ENCODE measurements around a stretch of chr14.

- PRO-cap: no peak
Measured at GRCh38 chr14:50099169-50099694, 17.1 kb downstream of the VCPKMT start.

- PRO-cap: no peak
Measured at GRCh38 chr14:50197730-50198284, 33.6 kb downstream of the SOS2 start.

DNA sequence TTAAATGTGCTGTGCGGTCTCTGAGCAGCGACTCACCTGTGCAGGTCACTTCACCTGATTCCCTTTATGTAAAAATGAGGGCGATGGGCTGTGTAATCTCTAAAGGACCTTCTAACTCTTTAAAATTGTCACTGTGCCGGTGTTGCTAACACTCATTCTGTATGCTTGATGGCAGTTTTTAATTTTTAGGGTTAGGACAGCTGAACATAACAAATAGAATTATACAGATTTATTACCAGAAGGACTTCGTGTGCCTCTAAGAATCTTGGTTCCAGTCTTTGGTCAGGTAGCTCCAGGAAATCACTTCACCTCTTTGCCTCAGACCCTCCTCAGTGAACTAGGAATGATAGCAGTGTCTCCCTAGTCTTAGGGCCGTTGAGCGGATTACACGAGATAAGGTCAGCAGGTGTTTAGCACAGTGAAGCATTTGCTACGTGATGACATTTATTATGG, 919 bp downstream of the DMAC2L start:
- PRO-cap: no peak

DNA sequence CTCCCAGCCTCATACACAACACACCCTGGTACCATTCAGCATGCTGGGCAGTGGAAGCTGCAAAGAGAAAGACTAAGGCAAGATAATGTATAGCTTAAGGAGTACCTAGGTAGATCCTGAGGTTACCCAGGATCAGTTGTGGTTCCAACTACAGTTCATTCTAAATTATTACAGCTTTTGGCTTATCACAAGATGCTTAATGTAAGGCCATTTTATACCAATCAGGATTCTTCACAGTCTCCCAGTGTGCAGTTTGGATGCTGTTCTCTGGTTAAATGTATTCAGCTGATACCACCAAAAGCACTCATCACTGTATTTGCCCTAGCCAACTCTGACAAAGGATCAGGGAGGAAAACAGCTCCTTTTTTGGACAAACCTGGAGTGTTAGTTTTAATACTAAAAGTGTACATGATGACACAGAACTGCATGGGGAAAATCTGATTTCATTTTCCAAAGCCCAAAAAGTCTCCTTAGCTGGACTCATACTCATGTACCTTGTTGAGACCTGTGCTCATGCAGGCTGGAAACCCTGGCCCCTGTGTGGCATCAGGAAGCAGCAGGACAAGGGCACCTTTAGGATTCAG, 19.5 kb downstream of the DMAC2L start:
- PRO-cap: no peak

- PRO-cap: no peak
Measured at GRCh38 chr14:50414930-50415433, 18.3 kb upstream of the CDKL1 start.

DNA sequence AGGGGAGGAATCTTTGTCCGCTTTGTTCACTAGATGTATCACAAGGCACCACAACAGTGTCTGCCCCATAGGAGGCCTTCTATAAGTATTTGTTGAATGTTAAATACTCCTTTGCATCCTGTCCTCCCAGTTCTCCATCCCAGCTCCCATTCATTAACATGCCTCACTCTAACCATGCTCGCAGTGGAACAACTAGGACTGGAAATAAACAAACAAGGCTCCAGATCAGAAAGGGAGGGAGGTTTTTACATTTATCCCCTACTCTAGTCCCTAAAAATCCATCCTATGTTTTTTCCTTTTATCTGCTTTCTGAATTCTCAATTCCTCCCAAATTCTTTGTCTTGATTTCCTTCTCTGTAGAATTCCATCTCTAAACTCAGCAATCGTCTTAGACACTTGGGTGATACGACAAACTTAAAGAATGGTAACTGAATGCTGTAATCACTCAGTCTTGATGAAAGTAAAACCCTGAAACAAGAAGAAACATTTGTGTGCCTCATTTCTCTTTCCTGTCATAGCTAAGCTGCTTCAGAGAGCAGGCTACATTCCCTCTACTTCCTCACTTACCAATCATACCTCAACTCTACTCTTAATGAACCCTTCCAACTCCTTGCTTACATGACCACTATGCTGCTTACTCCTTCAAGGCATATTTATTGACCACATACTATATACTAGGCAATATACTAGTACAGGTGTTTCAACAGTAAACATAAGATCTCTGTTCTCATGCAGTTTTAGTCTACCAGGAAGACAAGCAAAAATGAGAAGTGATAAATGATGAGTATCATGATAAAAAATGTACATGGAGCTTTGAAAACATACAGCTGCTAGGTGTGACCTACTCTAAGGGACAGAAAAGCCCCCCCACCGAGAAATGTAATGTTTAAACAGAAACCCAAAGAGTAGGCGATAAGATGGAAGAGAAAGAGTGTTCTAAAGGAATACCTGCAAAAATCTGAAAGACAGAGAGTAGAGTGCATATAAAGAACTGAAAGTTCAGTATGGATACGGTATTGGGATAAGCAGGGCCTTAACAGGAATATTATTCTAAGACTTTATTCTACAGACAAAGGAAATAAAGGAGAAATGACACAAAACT, 8.3 kb downstream of the MAP4K5 start:
- PRO-cap: no peak

DNA sequence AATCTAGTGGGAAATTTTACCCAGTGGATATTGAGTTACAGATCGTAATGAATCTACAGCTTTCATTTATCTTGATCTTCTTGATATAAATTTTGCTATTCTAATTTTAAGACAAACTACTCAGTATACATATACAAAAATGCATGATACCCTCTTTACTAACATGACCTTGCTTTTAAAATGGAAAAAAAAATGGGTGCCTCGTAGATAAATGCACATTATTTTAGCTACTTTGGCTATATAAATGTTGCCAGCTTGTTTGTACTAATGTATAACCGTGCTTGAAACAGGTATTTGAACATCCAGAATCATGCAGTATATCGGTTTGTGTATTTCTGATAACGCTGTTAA, 409 bp upstream of the ATL1 start:
- PRO-cap: no peak

DNA sequence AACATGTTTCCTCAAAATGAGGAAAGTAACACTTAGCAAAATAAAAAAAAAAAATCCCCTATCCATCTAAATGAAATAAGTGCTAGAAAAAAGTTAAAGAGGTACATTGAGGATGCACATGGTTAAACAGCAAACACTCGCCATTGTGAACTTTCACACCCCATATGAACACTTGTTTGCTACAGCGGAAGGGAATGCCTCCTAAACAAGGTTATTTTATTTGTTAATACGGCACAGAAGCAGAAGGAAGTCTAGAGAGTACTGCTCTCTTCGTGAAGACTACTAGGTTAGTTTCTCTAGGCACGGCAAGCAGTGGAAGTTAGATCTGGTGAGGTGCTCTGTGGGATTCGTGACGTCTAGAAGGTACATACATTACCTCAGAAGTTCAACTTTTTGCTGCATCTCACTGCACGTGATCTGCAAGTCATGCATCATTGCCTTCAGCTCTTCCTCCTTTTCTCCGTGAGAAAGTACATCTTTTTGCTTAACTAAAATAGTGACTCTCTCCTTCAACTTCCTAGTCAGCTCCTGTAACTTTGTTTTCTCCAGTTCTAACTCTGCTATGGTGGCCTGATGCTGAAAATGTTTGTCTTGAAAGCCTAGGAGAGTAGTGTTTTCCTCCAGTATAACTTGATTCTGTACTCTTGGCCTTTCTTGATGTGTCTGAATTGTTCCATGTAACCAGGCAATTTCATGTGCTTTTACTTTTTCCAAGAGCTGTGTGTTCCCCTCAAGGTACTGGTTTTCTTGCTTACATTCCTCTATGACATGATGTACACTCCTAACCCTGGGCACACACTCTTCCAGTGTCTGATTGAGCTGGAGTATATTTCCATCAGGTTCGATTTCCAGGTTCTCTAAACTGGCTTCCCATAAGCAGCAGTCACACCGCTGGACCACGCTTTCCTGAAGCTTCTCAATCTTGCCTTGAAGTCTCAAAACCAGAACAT, 74.6 kb downstream of the NIN start:
- PRO-cap: no peak

DNA sequence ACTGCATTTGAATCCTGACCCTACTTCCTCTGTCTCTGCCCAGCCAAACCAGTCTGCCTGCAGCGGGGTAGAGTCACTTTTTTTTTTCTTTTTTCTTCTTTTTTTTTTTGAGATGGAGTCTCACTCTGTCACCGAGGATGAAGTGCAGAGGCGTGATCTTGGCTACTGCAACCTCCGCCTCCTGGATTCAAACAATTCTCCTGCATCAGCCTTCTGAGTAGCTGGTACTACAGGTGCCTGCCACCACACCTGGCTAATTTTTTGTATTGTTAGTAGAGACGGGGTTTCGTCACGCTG, 27.2 kb downstream of the NIN start:
- PRO-cap: no peak

- PRO-cap: no peak
Measured at GRCh38 chr14:50943139-50944059, 884 bp downstream of the PYGL start.

- PRO-cap: no peak
Measured at GRCh38 chr14:50968031-50968184, 23.6 kb upstream of the PYGL start.

DNA sequence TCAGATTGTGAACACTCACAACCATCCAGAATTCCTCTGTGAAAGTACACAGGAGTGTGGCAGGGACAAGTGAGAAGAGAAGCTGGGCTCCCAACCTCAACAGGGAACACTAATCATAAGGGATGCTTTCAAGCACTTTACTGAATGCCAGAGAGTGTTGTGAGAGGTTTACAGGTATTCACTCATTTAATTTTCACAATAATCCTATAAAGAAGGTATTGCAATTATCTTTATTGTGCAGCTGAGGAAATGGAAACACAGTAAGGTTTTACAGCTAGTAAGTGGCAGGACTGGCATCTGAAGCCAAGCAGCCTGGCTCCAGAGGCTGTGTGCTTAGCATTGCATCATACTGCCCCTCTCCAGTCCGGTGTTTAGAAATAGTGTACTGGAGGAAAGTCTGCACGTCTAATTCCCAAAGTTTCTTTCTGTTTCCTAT, 60.2 kb upstream of the PYGL start:
- PRO-cap: no peak

DNA sequence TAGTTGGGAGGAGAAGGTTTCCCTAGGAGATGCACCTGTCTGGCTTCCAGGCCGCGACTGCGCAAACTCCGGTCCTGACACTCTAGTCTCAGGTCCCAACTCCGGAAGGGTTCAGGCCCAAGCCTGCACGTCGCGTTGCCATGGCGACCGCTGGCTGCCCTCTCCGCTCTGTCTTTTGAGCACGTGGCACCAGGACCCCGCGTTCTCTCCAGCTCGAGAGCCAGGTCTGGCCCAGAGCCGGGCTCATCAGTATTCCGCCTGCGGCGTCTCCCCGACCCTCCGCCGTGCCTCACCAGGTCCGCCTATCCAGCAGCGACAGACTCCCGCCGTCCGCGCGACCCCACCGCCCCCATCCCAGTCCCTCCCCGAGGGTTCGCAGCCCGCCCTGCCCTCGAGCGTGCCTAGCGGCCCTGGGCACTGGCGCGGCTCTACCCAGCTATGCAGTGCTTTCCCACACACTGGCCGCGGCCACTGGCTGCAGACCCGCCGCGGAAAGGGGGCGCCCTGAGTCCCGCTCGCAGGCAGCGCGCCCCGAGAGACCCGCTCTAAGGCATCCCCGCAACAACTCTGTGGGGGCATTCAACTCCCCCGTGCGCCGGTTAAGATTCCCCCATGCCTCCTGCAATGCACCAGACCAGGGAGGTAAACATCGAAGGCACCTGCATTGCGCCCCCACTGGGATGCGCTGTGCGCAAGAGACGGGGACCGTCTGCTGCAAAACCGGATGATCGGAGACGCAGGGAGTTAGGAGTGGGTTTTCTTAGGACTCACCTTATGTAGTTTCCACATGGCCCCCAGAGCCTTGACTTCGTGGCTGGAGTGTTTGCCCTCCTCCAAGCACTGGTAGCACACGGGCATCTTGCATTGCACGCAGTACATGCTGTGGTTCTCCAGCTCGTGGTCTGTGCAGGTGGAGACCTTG, 1.3 kb downstream of the TRIM9 start:
- PRO-cap: no peak

GRCh38 chr14:51869290-51870154, 9.1 kb downstream of the GNG2 start:
- PRO-cap: no peak

DNA sequence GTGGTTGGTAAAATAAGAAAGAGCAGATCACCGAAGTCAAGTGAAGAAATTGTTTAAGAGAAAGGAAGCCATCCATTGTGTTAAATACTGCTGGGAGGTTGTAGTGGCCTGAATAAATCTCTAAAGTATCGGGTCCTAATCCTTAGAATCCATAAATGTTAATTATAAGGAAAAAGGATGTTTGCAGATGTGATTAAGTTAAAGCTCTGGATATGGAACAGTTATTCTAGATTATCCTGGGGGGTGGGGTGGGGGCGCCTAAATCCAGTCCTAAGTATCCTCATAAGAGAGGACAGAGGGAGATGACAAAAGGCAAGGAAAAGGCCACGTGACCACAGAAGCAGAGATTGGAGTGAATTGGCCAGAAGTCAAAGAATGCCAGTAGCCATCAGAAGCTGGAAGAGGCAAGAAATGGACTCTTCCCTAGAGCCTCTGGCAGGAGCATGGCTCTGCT, 56.7 kb upstream of the RTRAF start:
- PRO-cap: no peak

GRCh38 chr14:51945445-51945723, 44.0 kb upstream of the RTRAF start:
- PRO-cap: no peak

- PRO-cap: no peak
Measured at GRCh38 chr14:52045142-52045491, 23.7 kb downstream of the NID2 start.

DNA sequence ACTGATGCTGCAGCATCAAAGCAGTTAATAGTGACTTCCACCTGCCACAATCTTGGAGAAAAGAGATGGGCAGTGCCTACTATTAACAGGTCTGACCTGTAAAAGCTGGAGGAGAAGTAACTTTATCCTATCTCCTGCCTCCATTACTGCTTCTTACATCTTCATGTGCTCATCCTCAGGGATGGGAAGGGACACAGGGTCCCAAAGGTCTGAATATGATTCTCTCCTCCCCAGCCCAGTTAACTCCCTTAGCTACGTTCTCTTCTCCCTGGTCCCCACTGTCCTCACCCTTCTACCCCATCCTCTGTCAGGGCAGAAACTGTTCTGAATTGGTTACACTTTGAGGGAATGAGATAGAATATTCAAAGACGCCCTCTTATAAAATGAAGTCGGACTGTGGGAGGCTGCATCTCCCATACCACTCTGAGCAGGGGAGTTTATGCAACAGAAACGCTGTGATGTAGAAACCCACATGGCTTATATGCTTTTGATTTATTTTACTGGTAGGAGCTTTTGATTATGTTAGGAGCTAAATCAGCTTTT, 2.4 kb downstream of the PTGER2 start:
- PRO-cap: no peak

DNA sequence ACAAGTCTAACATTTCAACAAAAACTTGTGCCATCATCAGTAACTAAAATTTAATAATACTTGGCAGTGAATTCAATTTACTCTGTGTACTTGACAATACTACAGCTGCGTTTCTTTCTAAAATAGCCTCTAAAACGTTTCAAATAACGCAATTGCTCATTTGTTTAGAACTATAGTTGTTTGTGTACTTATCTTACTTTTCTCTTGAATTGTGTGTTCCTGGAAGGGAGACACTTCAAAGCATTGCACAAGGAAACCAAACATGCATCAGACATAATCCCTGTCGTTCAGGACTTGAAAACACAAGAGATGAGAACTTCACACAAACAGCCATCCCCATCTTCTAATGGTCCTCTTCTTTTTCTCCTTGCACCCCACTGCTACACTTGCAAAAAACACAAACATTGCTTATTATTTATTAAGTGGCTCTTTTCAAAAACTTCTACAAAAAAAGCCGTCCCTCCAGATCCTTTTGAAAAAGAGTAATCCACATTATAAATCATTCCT, 38.5 kb downstream of the PTGER2 start:
- PRO-cap: no peak

- PRO-cap: no peak
Measured at GRCh38 chr14:52470759-52471255, 81.5 kb downstream of the TXNDC16 start.

All from mesothelial cell of epicardium (in vitro differentiated cells).